HTERT-HM (cell line): ENCODE measurements around a stretch of chr15.

DNA sequence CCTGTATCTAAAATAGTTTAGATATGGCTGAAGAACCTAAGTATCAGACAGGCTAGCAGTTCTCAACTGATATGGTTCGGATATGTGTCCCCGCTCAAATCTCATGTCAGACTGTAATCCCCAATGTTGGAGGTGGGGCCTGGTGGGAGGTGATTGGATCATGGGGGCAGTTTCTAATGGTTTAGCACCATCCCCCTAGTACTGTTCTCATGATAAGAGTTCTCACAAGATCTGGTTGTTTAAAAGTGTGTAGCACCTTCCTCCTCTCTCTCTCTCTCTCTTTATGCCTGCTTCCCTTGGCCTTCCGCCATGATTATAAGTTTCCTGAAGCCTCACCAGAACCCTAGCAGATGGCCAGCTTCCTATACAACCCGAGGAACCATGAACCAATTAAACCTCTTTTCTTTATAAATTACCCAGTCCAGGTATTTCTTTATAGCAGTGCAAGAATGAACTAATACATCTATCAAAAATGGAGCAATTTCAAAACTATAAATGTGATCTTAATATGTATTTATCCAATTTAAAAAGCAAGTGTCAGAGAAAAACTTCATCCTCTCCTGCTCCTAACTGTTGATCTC is 47.2 kb downstream of the PEAK1 start:
- RRBS, result no CpG with 5 or more reads among the region's 4 CpGs

- RRBS, result no CpG with 5 or more reads among the region's 6 CpGs
Observed at GRCh38 chr15:77388368-77389471, 31.2 kb downstream of the PEAK1 start.

DNA sequence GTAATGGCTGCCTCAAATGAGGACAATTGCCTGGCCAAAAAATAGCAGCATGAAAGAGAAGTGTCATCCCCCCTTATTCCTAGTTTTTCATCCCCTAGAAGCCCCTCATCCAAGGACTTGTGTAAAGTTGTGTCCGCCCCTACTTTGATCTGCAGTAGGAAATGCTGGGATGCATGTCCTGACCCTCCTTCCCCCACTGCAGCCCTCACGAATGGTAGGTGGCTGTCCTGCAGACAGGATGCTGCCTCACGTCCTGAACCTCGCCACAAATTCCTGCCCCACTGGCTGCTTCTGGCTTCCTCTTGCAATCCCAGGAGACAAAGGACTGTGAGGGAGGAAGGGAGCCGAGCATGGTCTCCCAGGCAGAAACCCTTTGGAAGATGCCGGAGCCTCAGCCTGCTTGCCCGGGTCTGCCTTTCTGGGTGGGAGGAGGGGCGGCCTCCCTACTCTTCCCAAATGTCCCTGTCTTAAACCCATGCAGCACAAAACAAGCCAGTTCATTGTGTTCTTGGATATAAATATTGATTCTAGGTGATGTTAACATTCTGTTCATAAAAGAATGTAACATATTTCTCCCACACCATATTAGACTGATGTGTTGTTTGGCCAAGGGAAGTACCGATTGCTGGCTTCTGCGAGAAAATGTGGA is 75.1 kb downstream of the HMG20A start:
- RRBS, result no CpG with 5 or more reads among the region's 10 CpGs

- RRBS, result 13% methylated on average over 2 of the region's 8 CpGs
Observed at GRCh38 chr15:77599653-77600195, 33.0 kb downstream of the LINGO1 start.

GRCh38 chr15:77632239-77632576 is 504 bp downstream of the LINGO1 start:
- RRBS, result 3% methylated on average over 29 of the region's 49 CpGs

- RRBS, result 6% methylated on average over 6 of the region's 46 CpGs
Observed at GRCh38 chr15:77943904-77944811, 133.4 kb downstream of the TBC1D2B start.

DNA sequence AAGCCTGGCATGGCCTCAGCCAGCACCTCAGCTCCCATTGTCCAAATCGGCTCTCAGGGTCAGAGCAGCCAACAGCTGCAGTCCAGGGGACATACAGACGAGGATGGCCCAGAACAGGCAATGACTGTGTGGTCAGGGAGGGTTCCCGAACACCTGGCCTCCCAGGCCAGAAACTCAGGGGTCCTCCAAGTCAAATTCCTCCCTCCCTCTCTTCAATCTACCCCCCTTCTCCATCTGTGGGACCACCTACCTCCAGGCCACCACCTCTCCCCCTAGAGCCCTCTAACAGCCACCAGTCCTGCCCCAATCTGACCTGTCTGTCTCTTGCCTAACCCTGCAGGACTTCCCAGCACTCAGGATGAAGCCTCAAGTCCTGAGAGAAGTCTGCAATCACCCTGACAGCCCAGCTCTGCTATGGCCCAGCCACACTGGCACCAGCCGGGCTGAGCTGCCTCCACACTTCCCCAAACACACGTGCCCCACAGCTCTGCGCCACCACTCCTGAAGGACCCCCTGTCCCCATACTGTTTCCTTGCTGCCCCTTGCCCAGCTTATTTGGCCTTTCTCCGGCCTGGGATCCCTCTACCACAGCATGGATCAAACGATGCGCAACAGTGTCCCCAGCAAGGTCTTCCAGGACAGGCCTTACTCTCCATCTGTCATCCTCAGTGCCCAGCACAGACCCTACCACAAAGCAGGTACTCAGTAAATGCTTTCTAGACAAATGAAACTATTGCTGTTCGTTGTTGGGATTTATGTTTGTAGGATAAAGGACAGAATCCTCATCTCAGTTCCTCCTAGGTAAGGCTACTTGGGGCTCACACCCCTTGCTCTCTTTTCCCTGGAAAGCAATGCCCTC is 76.6 kb downstream of the TBC1D2B start:
- RRBS, result no CpG with 5 or more reads among the region's 10 CpGs

DNA sequence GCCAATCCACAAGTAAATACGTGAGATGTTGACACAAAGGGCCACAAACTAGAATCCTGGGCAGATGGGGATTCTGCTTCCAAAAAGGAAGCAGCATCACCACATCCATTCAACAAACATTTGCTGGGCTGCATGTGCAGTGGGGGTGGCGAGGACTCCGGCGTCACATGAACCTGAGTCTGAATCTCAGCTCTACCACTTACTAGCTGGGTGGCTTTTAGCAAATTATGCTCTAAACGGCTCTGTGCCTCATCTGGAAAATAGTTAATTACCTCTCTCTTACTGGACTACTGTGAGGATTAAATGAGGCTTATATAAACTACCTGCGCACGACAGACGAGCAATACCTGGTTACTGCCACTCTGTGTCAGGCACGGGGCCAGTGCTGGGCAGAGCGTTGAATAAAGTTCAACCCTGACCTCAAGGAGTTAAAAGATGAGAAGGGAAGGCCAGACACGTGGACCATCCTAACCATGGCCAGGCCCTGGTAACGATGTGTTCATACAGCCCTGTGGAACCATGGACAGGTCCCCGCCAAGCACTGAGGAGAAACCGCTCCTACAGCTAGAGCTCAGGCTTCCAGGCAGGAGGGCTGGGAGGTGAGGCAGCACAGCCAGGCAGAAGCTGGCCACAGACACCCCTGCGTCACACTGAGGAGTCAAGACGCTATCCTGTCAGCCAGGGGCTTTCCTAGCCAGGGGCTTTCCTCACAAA is 73.5 kb downstream of the TBC1D2B start:
- RRBS, result no CpG with 5 or more reads among the region's 16 CpGs

- RRBS, result no CpG with 5 or more reads among the region's 15 CpGs
Observed at GRCh38 chr15:78024181-78024600, 53.3 kb downstream of the TBC1D2B start.

DNA sequence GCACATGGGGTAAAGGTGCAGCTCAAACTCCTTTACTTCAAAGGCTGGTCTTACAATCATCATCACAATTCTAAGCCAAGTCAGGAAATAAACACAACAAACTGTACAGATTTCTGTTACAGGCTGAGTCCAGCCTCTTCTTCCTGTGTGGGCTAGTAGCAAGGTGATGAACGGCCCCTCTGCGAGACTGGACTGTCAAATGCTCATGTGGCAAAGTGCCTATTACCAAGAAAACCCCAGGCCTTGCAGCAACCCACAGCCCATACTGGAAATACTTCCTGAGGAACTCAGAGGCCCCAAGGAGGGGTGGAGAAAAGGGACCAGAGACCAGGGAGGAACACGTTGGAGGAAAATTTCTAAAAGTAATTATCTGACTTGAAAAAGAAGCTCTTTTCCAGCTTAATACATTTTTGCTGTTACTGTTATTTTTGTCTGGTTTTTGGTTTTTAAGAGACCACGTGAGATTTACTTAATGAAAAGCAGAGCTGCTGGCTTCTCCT is 29.6 kb downstream of the TBC1D2B start:
- RRBS, result no CpG with 5 or more reads among the region's 4 CpGs

GRCh38 chr15:78082351-78082825 is 4.9 kb upstream of the TBC1D2B start:
- RRBS, result no CpG with 5 or more reads among the region's 4 CpGs

DNA sequence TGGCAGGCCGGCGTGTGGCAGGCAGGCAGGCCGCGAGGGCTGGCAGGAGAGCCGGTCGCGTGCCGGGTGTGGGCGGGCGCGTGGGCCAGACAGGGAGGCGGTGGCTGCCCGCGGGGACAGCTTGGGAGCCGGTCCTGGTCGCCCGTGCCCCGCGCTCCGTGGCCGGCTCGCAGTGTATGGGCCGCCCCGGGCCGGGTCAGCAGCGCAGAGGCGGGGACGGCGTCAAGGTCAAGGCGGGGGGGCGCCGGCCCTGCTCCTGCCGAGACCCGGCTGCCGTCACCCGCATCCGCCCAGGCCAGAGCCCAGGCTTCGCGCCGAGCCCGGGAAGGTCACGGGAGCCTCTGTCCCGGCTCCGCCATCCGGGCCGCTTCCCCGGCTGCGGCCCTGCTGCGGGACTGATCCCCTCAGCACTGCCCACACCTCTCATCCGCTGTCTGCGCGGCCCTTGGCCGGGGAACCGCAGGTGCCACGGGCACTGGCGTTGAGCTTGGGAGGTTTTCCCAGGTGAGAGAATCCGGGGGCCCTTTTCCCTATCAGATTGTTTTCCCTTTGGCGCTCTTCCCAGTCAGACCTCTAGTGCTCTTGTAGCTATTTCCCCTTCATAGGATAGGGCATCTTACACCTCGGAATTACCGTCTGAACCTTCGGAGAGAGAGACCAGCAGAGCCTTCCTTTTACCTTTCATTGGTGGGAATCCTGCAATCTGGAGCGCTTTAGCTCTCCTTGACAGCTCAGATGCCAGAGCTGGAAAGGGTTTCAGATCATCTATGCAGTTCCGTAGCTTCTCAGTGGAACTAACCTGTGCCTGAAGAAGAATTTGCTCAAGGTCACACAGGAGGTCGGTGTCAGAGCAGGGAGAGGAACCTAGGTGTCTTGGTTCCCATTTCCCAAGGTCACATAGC is 528 bp downstream of the IDH3A start:
- RRBS, result 1% methylated on average over 40 of the region's 64 CpGs

DNA sequence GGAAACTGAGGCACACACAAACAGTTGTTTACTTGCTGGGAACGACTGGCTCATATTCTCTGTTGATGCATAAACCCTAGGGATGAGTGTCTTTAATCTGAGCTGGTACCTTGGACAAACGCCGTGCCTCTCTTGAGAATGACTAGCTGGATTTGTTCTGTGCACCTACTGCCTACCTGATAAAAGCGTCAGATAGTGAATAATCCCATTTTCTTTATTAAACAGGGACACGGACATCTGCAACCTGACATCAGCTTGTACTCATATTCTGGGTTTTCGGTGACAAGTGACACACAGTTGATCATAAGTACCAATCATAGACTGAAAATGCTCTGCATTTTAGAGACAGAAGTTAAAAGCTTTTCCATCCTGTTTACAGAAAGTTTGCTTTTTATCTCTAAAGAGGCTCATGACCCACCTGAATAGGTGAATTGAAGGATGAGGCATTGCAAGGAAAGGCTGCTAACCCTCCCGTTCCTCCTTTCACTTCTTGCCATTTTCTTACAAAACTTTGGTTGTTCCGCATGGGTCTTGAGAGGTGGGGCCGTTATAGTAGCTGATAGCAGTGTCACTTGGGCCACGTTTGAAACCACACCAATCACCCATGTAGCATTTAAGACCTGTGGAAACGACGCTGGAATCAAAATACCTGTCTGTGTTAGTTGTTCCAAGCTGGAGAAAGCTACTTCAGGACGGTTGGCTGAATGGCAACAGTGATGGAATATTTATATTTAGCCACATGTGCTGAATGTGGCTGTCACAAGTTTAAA is 1.1 kb downstream of the DNAJA4 start:
- RRBS, result no CpG with 5 or more reads among the region's 13 CpGs

DNA sequence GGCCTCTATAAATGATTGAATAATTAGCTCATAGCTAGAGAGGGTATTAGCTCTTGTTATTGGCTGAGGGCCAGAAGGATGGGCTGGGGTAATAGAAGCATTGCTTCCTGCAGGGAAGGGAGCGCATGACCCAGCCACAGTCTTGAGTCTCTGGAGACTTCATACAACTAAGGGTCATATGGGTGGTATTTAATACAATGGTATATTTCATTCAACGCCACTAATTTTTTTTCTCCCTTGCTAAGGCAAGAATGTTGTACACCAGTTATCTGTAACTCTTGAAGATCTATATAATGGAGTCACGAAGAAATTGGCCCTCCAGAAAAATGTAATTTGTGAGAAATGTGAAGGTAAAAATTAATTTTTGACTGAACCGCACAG is 8.5 kb downstream of the DNAJA4 start:
- RRBS, result no CpG with 5 or more reads among the region's 4 CpGs

- RRBS, result no CpG with 5 or more reads among the region's 5 CpGs
Observed at GRCh38 chr15:78448731-78449322, 10.8 kb downstream of the IREB2 start.

GRCh38 chr15:78475205-78476074 is 31.9 kb upstream of the HYKK start:
- RRBS, result no CpG with 5 or more reads among the region's 6 CpGs

DNA sequence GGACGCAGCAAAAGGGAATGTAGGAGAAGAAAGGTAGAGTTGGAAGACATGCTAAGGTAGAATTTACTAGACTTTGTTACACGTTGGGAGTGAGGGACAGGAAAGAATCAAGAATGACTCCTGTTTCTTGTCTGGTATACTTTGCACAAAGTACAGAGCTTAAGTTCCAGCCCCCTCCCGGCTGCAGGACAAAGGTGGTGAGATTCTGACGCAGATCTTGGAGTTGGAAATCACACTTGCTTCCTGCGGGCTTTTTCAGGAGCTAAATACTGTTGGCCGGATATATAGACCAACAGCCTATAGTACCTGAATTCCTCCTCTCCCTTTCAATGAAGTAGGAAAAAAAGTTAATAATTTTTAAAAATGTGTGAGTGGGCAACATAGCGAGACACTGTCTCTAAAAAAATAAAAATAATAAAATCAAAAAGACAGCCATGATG is 979 bp downstream of the HYKK start:
- RRBS, result 84% methylated on average over 4 of the region's 7 CpGs

DNA sequence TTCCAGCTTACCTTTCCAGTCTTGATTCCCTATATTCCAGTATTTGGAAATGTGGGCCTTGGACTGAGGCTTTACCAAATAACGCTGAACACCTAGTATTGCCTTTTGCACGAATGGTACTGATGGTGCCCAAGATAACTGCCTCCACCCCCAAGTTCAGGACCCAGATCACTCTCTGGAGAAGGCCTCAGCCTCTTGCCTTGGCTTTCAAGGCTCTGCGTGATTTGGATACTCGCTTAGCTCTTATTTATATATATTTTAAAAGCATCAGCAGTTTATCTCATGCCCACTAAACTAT is 887 bp downstream of the PSMA4 start:
- RRBS, result no CpG with 5 or more reads among the region's 4 CpGs

DNA sequence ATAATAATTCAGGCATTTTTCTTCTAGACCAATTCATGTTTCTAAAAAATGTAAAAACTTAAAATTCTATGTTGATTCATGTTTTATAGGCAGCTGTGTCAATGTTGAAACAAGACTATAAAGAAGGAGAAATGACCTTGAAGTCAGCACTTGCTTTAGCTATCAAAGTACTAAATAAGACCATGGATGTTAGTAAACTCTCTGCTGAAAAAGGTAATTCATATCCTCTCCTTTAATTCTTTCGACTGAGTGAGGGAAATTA is 6.2 kb downstream of the PSMA4 start:
- RRBS, result no CpG with 5 or more reads among the region's 1 CpG

DNA sequence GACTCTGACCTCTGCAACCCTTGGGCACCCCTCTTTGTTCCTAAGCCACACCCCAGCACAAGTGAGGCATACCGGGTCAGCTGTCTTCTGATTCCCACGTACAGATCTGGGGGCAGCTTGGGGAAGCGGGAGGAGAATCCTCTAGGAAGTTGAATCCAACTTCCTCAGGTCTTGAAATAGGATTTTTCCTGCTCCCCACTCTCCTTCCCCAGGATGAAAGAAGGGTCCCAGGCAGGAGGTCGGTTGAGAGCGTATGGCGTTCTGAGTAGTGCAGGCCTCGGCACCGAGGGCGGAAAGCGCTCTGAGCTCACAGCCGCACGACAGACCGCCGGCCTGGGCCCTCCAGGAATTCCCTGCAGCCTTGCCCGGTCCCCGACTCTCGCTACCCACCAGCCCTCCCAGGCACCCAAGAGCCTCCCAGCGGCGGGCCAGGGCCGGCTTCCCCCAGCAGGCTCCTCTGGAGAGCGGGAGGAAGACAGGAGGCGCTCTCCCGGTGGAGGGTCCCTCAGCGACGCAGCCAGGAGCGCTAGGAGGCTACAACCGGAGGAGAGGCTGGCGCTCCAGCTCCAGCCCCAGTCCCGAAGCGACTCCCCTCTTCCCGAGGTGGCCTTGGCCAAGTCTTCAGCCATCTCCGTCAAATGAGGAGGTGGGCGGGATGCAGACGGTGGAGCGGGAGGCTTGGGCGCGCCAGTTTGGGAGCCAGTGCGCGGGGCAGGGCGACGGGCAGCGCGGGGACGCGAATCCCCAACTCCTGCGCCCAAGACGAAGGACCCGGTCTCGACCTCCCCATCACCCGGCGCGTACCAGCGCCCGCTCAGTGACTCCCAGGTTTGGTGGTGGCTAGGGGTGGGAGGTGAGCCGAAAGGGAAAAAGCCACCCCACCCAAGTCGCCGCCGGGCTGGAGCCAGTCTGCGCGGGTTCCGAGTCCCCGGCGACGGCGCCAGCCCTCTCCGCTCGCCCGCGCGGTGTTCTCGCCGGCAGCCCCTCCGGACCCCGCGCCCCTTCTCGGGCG is 825 bp downstream of the CHRNA3 start:
- RRBS, result 8% methylated on average over 37 of the region's 77 CpGs